Mucosa of descending colon (tissue), 1 donor: ENCODE measurements around a stretch of chr7.

GRCh38 chr7:158779660-158780469 lies 49.4 kb downstream of the ESYT2 start:
- PRO-cap: no peak

- PRO-cap: no peak
Observed at GRCh38 chr7:158830336-158830631, 975 bp upstream of the ESYT2 start.

DNA sequence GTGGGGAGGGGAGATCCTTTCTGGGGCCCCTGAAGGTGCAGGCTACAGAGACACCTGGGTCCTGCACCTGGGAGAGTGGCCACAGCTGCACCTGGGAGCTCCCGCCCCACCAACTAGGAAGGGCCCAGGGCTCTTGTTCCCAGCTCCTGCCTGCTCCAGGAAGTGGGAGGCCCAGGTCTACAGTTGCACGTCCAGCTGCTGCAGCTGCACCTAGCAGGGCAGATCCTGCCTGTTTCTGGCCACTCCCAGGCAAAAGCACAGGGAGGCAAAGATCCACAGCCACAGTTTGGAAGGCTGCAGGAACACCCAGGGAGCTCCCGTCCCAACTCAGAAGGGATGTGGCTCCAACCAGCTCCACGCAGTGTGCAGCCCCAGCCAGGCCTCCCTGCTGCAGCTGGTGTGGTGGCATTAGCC lies 6.2 kb upstream of the DYNC2I1 start:
- PRO-cap: bidirectional peak, plus-strand start at position 284 of the sequence, minus-strand start at position 148 of the sequence

DNA sequence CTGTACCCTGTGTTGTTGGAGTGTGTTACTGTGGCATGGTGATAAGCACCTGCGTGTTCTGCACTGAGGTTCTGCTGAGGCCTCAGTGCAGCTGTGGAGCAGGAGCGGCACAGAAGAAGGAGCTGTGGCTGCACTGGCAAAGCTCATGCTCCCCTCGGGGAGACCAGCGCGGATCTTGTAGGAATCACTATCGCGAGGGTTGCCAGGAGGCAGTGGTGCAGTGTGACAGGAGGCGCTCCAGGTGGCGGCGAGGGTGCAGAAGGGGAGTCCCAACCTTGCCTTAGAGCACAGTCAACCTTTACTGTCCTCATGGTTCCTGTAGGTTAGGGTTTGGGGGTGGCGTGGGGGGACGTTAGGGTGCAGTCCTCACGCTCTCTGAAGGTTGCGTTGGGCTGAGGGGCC lies 11.0 kb downstream of the DYNC2I1 start:
- PRO-cap: unidirectional peak, plus-strand start at position 115 of the sequence

DNA sequence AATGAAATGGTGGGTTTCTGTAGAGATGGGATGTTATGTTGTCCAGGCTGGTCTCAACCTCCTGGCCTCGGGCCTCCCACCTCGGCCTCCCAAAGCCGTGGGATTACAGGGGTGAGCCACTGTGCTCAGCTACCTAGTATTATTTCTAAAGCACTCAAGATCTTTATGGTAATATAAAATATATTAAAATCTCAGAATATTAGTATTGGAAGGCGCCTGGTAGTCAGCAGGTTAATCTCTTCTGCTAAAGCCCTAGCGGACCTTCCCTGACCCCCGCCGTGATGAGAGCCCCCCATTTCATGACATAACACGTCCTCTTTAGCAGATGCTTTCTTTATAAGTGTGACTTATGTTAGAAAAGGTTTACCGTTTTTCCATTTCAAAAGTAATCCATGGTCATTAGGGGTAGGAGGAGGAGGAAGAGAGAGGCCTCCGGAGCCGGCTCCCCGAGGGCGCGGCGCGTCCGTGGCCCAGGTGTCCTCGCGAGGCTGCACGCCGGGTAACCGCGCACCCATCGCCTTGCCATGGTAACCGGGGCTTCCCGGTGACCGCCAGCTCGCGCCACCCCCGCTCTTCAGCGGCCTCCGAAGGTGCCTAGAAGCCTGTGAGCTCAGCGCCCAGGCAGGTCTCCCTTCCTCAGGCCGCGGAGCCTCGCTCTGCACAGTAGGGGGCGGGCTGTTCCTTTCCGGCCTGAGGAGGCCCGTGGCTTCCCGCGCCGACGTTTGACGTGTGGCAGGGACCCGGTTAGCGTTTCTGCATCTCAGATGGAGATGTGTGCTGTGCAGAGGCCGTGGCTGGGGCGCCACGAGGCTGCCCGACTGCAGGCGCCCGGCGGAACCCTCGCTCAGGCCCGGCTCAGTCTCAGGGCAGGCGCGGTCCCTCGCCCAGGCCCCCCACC lies 116.9 kb downstream of the DYNC2I1 start:
- PRO-cap: no peak

DNA sequence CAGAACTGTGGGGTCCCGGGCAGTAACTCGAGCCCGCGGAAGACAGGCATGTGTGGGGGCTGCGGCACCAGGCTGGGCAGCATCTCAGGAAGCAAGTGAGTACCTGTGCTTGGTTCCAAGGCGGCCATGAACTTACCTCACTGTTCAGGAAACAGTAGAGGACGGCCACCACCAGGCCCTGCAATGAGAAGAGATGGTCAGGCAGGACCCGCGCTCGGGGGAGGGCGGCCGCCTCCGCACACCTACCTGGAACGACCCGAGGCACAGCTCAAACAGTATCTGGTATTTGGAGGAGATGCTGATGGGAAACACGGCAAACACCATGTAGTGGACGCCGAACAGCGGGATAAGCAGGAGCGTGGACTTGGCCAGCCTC lies 113.0 kb downstream of the VIPR2 start:
- PRO-cap: no peak

GRCh38 chr7:159092623-159093063 lies 52.0 kb downstream of the VIPR2 start:
- PRO-cap: no peak

DNA sequence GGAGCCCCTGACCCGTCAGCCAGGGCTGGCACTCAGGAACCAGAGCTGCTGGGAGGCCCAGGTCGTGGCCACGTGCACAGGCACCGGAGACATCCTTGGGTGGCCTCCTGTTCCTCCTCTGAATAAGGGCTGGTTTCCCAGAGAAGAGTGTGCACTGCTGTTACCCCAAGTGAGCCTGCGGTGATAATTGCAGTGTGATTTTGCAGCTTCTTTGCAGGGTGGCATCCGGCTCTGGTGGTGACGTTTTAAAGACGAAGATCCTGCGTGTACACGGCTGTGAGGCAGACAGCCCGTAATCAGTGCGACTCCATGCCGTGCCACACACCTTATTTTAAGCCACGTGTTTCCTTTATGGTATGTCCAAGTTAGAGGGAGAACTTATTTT lies 50.3 kb downstream of the VIPR2 start:
- PRO-cap: no peak